ENCODE results near the genes RASA4B, LRRC17, NAPEPLD and SLC26A5.

- PRO-cap = no peak
These were observed at the start of gene RASA4B for GRCh38 chr7:102517575-102518002. Gene RASA4B, minus strand, starts transcription at chr7:102517777.

- PRO-cap = bidirectional peak, plus-strand start at chr7:102913000, minus-strand start at chr7:102912790
These were observed at the start of gene LRRC17 for GRCh38 chr7:102912599-102913456. Gene LRRC17, plus strand, starts transcription at chr7:102913000.

DNA sequence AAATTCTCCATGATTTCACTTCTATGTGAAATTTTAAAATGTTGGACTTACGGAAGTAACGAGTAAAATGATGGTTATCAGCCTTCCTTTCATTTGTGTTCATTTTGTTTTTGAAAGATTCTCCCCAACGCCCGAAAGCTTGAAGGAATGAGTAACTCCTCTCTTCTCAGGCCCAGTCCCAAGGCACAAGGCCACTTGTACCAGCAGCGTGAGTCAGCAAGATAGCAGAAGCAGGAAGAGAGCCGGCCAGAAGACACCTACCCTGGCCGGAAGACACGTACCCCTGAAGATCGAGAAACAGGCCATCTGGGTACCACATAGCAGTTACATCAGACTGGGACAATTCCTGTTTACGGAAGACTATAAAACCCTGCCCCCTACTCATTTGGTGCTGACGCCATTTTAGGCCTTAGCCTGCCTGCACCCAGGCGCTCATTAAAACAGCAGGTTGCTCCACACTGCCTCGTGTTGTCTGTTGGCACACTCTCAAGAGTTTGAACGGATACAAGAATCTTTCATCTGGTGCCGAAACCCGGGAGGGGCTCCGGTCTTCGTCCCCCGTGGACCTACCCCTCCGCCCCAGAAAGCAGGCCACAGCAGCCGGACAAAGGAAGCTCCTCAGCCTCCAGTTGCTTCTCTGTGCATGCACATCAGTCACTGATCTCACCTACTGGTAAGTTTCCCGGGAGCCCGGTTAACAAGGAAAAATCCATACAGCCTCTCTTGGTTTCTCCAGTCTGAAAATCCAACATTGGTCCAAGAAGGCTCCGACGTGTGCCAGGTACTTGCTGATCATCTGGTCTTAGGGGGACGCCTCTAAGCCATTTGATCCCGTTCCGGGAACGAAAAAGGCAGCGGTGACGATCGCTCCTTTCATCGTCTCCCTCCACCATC, 60.5 kb downstream of the LRRC17 start:
- PRO-cap = no peak

DNA sequence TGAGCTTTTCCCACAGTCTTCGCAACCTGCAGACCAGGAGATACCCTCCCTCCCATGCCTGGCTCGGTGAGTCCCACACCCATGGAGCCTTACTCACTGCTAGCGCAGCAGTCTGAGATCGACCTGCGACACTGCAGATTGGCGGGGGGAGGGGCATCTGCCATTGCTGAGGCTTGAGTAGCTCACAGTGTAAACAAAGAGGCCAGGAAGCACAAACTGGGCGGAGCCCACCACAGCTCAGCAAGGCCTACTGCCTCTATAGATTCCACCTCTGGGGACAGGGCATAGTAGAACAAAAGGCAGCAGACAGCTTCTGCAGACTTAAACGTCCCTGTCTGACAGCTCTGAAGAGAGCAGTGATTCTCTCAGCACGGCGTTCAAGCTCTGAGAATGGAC, 36.8 kb upstream of the ARMC10 start:
- PRO-cap = no peak

DNA sequence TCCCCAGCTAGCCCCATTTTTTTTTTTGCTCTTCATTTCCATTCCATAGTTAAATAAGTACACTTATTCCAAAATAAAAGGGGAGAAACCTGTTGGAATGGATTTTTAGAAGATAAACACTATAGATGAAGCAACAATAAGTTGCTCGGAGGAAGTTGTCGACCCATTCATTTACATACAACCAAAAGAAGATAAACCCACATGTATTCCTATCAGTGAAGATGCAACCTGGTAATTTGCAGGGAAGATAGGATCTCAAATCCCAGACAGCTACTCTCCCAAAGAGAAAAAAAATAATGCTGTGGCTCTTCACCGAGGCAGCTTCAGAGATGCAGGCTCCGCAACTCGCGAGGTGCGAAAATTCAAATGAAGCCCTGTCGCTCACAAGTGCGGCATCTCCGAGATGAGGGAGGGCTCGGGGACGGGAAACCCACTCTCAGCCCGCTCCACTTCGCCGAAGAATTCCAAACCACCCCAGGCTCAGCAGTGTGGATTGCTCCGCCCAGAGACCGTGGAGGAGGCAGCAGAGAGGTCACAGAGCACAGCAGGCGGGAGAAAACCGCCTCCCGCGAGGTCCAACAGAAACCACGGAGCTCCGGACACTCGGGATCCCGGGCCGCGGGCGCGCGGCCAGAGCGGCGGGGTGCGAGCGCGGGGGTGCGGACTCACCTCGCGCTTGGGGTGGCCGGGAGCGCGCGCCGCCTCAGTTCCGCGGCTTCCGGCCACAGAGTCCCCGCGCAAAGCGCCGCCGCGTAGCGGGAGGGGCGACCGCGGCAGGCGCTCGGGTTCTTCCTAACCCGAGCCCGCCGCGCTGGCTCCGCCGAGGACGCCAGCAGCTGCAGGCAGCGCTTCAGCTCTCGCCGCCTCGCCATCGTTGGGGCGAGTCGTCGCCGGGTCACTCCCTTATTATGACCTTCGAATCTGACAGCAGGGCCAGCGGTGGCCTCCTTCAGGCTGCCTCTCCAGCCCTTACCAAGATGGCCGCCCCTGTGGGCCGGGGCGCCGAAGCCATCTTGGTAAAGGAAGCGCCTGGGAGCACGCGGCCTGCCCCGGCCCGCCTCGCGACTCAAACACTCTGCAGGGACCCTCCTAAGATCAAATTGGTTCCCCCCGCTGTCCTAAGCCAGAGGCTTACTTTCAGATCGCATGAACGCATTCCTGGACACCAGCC, at the start of gene NAPEPLD:
Gene NAPEPLD, minus strand, starts transcription at position 490 of the 1,171 bp plus-strand sequence.
- PRO-cap = bidirectional peak, plus-strand start at position 401 of the sequence, minus-strand start at position 400 of the sequence; bidirectional peak, plus-strand start at position 614 of the sequence, minus-strand start at position 456 of the sequence; bidirectional peak, plus-strand start at position 1,040 of the sequence, minus-strand start at position 971 of the sequence

GRCh38 chr7:103153057-103153599, 4.2 kb upstream of the NAPEPLD start:
- PRO-cap = no peak

GRCh38 chr7:103162614-103162993, 13.7 kb upstream of the NAPEPLD start:
- PRO-cap = no peak

GRCh38 chr7:103299088-103299629, 1.9 kb downstream of the PMPCB start:
- PRO-cap = no peak

DNA sequence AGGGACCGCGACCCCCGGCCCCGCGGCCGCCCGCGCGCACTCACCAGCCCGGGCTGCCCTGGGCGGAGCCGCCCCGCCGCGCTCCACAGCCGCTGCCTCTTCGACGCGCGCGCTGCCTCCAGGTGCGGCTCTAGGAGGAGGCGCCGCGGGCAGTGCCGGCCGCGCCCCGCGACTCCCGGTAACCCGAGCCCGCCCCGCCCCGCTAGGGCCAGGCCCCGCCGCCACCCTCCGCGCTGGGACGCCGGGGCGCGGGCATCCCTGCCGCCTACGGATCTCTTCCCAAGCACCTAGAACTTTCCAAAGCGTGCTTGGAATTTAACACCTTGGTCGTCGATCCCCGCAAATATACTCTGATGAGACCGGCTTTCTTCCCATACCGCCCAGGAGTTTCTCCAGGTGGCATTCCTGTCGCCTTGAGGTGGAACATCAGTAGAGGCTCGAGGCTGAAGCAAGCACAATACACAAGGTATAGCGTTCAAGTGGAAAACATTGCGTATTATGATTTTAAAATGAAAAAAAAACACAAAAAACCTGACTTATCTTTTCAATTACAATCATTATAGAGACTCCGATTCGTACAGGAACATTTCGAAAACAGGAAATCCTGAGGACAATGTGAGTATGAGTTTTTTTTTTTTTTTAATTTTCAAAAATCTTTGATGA, at the start of gene SLC26A5:
Gene SLC26A5, minus strand, starts transcription at position 154 of the 663 bp plus-strand sequence.
- PRO-cap = unidirectional peak, minus-strand start at position 124 of the sequence

GRCh38 chr7:104470930-104471194, 142.5 kb downstream of the LHFPL3 start:
- PRO-cap = no peak

DNA sequence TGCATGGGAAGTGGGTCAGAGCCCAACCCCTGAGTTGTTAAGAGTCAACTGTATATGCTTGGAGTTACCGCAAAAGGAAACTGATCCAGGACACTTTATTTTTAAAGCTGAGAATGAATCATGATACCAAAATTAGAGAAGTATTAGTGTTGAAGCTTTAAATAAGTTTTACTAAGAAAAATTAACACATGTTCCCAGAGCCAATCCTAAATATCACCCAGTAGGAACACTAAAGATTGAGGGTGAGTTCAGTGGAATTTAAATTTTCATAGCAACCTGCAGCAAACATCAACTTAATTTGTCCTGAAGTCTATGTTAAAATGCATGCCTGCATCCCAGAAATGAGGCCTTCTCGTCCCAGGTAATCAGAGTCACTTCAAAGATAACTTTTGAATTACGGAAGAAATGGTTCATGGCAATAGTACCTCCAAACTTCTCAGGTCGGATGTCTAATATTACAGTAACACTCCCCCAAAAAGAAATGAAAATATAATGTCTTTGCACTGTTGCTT, 20.3 kb upstream of the KMT2E start:
- PRO-cap = no peak

GRCh38 chr7:105078067-105078518, 64.1 kb downstream of the KMT2E start:
- PRO-cap = no peak

- PRO-cap = no peak
These were observed 67.5 kb downstream of the KMT2E start for GRCh38 chr7:105081440-105081964.

GRCh38 chr7:105267220-105267692, 121.5 kb downstream of the SRPK2 start:
- PRO-cap = no peak

DNA sequence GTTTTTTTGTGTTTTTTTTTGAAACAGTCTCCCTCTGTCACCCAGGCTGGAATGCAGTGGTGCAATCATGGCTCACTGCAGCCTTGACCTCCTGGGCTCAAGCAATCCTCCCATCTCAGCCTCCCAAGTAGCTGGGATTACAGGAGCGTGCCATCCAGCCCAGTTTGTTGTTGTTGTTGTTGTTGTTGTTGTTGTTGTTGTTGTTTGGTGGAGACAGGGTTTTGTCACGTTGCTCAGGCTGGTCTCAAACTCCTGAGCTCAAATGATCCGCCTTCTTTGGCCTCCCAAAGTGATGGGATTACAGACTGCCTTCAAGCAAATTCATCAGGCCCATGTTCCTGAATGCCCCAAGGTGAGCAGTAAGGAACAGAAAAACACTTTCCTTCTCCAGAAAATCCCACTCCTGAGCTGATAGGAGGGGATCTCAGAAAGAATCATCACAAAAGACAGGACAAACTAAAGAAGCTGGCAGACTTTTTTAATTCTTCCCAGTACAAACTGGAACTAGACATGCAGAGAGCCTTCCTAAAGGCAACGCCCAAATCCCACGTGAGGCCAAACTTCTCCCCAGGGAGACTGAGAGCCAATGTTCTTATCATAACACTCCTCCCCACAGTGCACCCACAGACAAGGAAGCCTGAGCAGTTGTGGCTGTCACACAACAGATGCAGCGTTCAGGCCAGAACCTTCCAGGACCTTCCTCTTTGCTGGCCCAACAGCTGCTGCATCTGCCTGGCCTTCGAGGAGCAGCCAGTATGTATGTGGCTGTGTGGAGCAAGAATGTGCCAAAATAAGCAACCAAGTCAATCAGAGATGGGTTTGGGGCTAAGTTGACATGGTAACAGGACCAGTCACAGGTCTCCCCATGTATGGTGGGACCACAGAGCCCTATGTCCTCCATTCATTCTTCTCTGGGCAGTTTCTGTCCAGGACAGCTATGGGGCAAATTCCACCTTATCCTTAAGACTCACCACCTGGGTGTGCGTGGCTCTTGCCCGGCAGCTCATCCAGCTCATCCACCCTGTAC, 35.1 kb downstream of the SRPK2 start:
- PRO-cap = no peak

DNA sequence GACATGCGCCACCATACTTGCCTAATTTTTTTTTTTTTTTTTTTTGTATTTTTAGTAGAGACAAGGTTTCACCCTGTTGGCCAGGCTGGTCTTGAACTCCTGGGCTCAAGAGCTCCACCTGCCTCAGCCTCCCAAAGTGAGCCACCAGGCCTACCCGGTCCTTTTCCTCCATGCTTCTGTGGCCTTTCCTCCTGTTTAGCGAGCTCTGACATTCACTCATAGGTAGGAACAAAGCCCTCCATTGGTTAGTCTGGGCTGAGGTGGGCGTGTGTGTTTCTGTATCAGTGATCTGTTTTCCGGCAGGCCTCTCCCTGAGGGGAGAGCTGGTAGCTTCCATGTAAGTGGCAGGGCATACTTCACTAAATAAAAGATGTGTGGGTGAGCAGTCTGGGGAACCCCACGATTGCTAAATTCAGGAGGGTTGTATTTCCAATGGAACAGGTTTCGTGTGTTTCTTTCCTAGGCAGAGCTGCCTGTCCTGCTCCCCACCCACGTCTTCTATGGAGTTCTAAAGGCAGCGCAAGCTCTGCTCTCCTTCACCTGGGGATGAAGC, 50.3 kb upstream of the SRPK2 start:
- PRO-cap = no peak

DNA sequence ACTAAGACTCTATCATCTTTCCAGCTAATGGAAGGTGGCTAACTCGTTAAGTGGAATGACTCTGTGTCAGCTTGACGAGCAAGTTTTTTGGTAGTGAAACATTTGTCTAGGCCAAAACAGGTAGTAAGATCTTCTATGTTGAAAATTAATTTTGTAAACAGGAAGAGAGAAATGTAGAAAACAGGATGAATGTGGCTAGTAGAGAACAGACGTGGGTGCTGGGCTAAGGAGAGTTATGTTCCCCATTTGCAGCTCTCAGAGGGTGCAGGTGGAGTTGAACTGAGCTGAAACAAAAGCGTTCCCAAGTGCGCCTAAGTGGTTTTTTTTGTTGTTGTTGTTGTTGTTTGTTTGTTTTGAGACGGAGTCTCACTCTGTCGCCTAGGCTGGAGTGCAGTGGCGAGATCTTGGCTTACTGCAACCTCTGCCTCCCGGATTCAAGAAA, 59.5 kb upstream of the SRPK2 start:
- PRO-cap = no peak

- PRO-cap = no peak
These were observed 56.9 kb upstream of the EFCAB10 start for GRCh38 chr7:105638096-105638666.

GRCh38 chr7:105849128-105850037, 27.0 kb downstream of the ATXN7L1 start:
- PRO-cap = no peak

- PRO-cap = no peak
These were observed 1.3 kb upstream of the ATXN7L1 start for GRCh38 chr7:105877715-105878011.

All from sciatic nerve (tissue), 1 donor.